Bronchus fibroblast of lung (primary cell): Measurements from ENCODE around the genes CBX3 and SNX10.

DNA sequence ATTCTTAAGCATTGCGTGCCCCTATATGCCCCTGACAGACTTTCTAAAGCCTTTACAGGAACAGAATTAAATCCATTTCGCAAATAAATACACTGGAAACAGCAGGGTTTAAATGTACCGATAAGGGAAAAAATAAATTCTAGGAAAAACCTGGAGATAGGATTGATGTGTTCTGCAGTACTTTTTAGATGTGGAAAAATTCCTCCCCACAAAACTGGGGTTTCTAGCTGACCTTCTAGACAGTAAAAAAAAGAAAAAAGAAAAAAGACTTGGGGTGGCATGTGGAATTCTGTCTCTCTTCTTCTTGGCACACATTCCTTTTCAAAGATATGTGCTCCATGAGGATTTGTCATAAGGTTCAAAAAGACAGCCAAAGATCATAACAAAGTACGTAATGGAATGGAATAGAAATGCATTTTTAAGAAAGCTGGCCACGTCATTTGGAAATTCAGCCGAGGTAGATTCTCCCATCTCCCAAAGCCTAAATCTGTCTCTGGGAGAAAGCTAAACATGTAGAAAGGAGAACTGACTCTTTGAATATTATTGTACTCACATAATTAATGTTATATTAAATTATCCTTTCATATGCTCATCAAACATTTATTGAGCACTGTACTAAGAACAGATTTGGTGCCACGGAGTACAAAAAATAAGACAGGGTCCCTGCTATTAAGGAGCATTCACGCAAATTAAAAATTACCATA, 381.4 kb upstream of the NFE2L3 start:
- RAMPAGE, long total RNA: no peak

GRCh38 chr7:25856007-25856340, 296.0 kb upstream of the NFE2L3 start:
- RAMPAGE, long total RNA: no peak

- RAMPAGE, long total RNA: no peak
These were observed 289.9 kb upstream of the NFE2L3 start for GRCh38 chr7:25862053-25862509.

- RAMPAGE, long total RNA: no peak
These were observed 254.6 kb upstream of the NFE2L3 start for GRCh38 chr7:25897504-25897788.

- RAMPAGE, long total RNA: no peak
These were observed 202.4 kb upstream of the NFE2L3 start for GRCh38 chr7:25949466-25950171.

DNA sequence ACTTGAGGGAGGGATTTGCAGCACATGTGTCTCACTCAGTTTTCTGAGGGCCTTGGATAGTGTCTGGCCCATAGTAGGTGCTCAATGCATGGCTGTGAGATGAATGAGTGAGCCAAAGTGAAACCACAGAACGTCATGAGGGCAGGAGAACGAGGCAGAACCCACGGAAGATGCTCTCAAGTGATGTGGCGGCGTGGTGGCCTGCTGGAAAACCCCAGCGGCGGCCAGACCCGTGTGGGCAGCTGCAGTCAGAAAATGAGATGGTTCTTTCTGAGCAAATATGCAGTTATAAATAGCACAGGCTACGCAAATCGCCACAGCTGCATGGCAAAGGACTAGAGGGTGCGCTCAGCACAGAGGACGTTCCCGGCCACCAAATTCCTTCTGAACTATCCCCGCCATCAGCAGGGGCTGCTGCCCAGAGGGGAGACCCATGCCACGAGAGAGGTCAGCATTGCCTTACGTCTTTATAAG, 183.4 kb upstream of the NFE2L3 start:
- RAMPAGE, long total RNA: no peak

DNA sequence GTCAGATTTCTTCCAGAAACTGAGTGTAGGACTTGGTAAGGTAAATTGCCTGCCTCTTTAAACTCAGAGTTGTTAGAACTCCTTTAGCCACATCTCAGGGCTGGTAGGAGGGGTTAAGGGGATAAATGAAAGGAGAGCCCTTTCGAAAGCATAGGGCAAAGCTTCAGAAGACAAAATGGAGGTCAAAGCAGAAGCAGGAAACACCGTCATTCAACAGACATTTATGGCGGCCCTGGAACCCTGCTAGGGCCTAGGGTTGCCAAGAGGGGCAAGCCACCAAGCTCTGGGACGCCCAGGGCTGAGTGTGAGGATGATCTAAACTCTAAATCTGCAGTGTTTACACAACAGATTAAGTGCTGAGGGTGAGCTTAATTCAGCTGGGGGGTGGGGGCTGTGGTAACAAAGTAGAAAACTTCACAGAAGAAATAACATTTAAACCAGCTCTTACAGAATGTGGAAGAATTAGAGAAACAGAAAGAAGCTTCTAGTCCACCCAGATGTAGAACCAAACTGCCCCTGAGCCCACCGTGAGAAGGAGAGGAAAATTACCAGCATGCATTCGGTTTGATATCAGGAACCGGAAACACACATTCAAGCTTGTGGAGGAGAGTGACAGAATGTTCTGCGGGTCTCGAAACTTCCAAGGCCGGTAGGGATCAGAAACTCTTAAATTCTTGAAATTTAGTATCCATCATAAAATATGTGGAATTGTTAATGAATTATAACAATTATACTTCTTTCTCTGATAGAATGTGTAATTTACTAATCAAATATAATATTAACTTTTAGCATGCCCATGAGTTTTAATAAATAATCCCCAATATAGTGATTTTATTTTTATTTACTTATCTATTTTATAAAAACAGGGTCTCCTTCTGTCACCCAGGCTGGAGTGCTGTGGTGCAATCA, 78.8 kb upstream of the NFE2L3 start:
- RAMPAGE, long total RNA: no peak

- RAMPAGE, long total RNA: no peak
These were observed 50.4 kb upstream of the NFE2L3 start for GRCh38 chr7:26101302-26102266.

DNA sequence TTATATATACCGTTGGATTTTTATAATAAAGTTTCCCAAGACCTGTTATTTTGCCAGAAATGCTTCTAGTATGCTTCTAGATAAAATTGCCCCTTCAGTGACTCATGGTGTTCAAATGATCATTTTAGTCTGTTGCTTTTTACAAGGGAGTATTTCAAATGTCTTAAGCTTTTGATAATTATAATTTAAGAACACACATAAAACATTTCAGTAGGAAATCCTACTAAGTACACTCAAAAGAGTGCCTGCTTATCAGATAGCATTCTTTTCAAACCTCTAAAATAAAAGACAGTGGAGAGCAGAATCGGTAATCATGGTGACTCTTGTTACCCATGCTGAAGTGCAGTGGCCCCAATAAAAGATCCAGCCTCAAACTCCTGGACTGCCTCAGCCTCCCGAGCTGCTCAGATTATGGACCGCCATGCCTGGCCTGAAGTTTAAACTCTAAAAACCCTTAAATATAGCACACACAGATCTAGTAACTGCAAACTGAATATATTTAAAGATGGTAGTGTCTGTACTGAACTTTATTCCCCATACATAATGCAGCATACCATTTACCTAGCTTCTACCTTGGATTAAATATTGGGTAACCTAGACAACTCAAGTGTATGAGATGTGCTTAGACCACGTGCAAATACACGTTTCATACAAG, 13.3 kb downstream of the HNRNPA2B1 start:
- RAMPAGE, long total RNA: no peak

- RAMPAGE, long total RNA: start-site peak on the plus strand at chr7:26201739-26201790, 2,215 and 1,949 reads in 2 replicates
These were observed at the start of gene CBX3 for GRCh38 chr7:26200857-26201845. Gene CBX3, plus strand, starts transcription at chr7:26201745.

- RAMPAGE, long total RNA: no peak
These were observed at the start of gene SNX10 for GRCh38 chr7:26291415-26292774. Gene SNX10, plus strand, starts transcription at chr7:26291862.

GRCh38 chr7:26398796-26399736, 107.4 kb downstream of the SNX10 start:
- RAMPAGE, long total RNA: no peak

- RAMPAGE, long total RNA: no peak
These were observed 149.4 kb downstream of the SNX10 start for GRCh38 chr7:26440733-26441794.

DNA sequence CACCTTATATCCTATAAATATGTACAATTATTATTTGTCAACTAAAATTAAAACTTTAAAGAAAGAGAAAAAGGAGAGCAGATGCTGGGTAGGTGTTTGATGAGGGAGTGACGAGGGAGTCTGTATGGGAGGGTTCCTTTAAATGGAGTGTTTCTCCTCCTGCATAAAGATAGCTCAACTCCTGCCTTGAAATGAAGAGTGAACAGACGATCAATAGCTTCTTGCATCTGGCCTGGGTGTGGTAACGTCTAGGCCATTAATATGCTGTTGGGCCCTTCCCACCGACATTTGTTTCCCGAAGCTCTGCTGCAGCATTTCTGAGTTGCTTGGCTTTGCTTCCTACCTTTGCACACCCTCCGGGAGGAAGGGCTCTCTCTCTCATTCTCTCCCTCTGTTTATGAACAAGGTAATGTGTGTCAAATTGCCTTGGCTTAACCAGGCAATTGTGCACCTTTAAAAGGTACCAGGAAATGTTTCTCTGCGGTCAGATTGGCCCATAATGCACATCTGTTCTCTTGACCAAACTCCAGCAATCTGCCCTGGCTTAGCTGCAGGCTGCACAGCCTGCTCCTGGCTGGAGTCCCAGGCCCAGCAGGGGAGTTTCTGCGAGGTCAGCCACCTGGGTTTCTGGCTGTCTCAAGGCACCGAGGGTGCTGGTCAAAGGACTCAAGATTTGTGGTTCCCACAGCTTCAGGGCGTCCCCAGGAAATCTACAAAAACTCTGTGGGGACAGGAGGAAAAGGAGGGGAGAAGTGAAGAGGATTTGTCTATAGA, 223.7 kb downstream of the SNX10 start:
- RAMPAGE, long total RNA: no peak

DNA sequence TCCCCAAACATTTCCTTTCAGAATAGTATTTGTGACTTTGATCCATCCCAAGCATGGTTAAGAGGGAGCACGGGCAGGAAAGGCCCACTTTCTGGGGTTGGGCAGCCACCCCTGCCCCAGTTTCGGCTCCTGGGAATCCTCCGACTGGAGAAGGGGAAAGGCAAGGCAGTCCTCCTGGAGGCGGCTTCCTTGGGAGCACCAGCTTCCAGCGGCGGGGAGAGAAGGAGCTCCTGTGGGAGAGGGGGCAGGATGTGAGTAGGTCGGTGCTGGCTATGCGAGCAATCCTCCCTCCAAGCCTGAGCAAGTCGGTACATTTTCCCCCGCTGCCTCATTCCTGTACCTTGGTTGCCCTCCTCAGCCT, 2.1 kb upstream of the HOXA1 start:
- RAMPAGE, long total RNA: no peak

GRCh38 chr7:27104276-27105227, 2.1 kb upstream of the HOXA2 start:
- RAMPAGE, long total RNA: no peak

GRCh38 chr7:27110064-27111112, 7.9 kb upstream of the HOXA2 start:
- RAMPAGE, long total RNA: no peak

GRCh38 chr7:27112016-27112715, 9.7 kb upstream of the HOXA2 start:
- RAMPAGE, long total RNA: no peak

- RAMPAGE, long total RNA: no peak
These were observed 6.8 kb downstream of the HOXA4 start for GRCh38 chr7:27123469-27124530.

DNA sequence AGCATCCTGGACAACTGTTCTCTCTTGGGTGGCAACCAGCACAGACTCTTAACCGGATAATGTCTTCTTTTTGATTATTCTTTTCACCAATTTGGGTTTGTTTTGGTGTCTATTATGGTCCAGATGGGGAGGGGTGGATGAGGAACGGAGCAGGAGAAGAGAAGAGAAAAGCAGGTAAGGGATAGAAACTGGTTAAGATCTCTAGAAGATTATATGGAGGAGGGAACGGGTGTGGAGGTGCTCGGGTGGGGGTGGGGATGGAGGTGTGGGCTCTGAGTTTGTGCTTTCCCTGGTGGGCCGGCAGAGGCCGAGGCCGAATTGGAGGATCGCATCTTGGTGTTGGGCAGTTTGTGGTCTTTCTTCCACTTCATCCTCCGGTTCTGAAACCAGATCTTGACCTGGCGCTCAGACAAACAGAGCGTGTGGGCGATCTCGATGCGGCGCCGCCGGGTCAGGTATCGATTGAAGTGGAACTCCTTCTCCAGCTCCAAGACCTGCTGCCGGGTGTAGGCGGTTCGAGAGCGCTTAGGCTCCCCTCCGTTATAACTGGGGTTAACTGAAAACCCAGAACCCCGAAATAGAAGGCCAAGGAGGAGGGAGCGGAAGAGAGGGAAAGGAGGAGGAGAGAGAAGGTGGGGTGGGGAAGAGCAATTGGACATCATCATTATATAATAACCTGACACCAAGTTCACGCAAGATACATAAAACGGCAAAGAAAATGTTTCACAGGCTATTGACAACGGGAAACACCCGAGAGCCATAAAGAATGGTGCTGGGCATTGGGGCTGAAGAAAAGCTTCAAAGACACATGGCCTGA, 1.3 kb downstream of the HOXA4 start:
- RAMPAGE, long total RNA: no peak